Upper lobe of left lung (tissue), 5 donors: ENCODE measurements around the gene NSD2.

DNA sequence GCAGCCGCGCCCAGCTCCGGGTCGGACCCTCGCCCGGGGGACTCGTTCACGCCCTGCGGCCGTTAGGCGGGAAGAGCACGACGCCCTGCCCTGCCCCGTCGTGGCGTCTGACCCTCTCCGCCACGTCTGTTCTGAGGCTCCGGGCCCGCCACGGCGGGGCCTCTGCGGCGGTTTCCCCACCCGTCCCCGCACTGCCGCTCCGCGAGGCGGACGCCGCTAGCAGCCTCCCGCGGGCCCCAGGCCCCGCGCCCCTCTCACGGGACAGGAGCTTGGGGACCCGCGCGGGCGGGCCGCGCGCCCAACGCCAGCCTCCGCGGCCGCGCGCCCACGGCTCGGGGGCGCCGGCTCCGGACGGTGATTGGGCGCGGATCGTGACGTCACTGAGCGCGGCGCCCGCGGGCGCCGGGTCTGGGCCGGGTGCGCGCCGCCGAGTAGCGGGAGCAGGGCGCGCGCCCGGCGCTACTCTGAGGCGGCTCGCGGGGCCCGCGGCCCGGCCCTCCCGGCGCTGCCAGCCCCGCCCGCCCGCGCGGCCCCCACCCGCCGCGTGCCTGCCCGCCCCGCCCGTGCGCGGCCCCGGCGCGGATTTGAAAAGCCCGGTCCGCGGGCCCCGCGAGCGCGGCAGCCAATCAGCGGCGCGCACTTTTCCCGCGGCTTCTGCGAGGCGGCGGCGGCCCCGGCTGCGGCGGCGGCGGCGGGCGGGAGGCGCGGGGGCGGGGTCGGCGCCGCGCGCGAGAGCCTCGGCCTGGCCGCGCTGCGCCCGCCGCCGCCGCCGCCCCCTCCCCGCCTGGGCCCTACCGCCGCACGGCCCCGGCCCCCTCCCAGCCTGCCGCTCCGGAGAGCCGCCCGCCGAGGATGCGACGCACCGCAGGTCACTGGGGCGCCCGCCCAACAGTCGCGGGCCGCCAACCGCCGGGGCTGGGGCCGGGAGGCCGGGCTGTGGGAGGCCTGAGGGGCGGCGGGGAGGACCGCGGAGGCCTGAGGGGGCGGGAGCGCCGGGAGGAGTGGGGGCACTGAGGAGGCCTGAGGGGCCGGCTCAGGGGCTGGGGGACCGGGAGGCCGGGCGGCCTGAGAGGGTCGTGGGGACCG lies at the start of gene NSD2:
Gene NSD2, plus strand, starts transcription at position 719 of the 1,086 bp plus-strand sequence.
- PRO-cap, 2 experiments = peak in 2 of 2 experiments; most common plus-strand start position 707 of the sequence (in 2); most common minus-strand start position 245 of the sequence (in 1)
- RAMPAGE, long total RNA, 4 experiments = start-site peak on the plus strand in 1 of 4 experiments, centred at position 790 of the sequence, 19 reads per replicate

DNA sequence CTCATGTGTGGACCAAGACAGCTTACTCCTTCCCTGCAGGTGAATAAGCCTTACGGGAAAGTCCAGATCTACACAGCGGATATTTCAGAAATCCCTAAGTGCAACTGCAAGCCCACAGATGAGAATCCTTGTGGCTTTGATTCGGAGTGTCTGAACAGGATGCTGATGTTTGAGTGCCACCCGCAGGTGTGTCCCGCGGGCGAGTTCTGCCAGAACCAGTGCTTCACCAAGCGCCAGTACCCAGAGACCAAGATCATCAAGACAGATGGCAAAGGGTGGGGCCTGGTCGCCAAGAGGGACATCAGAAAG lies 49.4 kb downstream of the NELFA start:
- PRO-cap, 2 experiments = no peak in any of the 2 experiments
- RAMPAGE, long total RNA, 4 experiments = start-site peak on the plus strand in 1 of 4 experiments, centred at position 152 of the sequence, 30 reads per replicate

GRCh38 chr4:2040967-2041608 lies 707 bp upstream of the C4orf48 start:
- PRO-cap, 2 experiments = no peak in any of the 2 experiments
- RAMPAGE, long total RNA, 4 experiments = no peak in any of the 4 experiments

DNA sequence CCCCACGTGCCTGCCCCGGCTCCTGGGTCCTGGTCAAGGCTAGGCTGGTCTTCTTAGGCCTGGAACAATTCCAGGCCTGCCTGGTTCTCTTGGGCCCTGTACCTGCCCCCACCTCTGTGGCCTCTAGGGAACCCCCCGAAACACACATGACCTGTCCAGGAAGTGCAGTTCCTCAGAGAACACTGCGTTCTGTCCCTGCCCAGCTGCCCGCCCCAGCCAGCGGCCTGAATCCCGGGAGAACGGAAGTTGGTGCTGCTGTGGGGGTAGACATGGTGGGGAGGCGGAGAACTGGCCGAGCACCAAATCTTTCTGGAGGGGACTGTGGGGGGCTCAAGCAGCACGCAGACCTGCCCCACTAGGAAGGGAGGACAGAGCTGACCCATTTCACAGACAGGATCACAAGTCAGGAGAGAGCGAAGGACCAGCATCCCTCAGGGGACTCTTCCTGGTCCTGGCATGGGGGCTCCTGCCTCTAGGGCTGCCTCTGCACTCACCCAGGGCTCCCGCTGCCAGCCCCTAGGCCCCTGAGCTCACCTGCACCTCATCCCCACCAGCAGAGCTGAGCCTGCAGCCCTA lies 4.9 kb downstream of the MXD4 start:
- PRO-cap, 2 experiments = peak in 1 of 2 experiments; most common plus-strand start position 215 of the sequence (in 1); most common minus-strand start position 53 of the sequence (in 1)
- RAMPAGE, long total RNA, 4 experiments = no peak in any of the 4 experiments

- PRO-cap, 2 experiments = no peak in any of the 2 experiments
- RAMPAGE, long total RNA, 4 experiments = no peak in any of the 4 experiments
Measured at GRCh38 chr4:2290793-2291214, 28.9 kb upstream of the MXD4 start.

DNA sequence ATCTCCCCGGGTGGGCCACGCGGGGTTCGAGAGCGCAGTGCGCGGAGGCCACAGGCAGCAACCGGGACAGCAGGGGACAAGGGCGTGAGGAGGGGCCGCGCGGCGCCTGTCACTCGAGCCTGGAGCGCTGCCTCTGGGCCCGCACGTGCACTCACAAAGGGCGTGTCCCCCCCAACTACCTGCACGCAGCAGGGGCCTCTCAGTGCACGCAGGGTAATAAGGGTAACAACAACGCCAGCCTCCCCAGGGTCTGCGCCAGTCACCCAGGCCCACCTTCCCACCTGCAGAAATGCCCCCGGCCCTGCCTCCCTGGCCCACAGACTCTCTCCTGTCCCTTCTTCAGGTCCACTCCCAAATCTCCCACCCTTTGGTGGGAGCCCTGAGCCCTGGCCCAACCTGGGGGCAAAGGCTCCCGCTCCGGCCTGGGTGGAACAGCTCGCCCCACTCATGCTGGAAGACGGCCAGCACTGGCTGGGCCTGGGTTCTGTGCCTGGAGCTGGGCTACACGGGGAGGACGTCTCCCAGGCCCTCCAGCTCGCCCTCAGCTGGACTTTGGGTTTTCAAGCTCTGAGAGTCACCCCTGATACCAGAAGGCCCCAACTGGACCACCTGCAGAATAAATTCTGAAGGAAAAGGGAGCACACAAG lies 53.1 kb downstream of the ZFYVE28 start:
- PRO-cap, 2 experiments = no peak in any of the 2 experiments
- RAMPAGE, long total RNA, 4 experiments = no peak in any of the 4 experiments

- PRO-cap, 2 experiments = no peak in any of the 2 experiments
- RAMPAGE, long total RNA, 4 experiments = no peak in any of the 4 experiments
Measured at GRCh38 chr4:2416915-2417901, 1.2 kb downstream of the ZFYVE28 start.

DNA sequence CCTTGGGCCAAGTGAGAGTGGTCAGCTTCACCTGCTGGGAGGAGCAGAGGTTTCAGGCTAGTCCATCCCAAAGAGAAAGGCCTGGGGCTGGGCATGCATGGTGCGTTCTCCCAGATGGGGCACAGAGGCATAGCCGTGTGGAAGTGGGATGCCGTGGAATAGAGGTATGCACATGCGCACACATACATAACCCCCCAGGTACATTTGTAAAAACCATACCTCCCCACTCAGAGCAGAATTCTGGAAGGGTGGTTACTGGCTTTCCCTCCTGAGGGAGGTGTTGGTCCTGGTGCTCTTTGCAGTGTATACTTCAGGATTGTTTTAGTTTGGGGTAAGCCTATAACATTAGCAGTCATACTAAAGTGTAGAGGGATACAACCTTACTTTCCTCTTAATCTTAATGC lies 31.3 kb downstream of the RNF4 start:
- PRO-cap, 2 experiments = no peak in any of the 2 experiments
- RAMPAGE, long total RNA, 4 experiments = no peak in any of the 4 experiments

- PRO-cap, 2 experiments = no peak in any of the 2 experiments
- RAMPAGE, long total RNA, 4 experiments = no peak in any of the 4 experiments
Measured at GRCh38 chr4:2597341-2597775, 60.9 kb downstream of the FAM193A start.

DNA sequence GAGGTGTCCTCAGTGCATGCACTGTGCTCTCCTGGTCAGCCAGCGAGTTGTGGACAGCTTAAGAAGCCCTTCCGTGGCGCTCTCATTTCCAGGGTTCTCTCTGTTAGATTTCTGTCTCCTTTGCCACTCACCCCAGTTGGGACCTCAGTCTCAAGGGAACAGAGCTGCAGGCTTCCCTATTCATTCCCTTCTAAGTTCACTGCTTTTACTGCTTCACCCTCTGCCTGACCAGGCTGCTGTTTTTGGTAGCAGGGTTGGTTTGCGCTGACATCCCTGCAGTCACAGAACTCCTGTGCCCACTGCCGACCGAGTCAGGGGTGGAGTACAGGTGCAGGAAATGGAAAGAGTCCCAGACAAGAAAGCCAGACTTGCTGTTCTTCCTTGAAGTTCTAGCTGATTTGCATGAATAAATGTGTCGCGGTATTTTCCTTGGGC lies 85.0 kb downstream of the TNIP2 start:
- PRO-cap, 2 experiments = no peak in any of the 2 experiments
- RAMPAGE, long total RNA, 4 experiments = no peak in any of the 4 experiments

GRCh38 chr4:2785392-2786001 lies 7.4 kb upstream of the SH3BP2 start:
- PRO-cap, 2 experiments = no peak in any of the 2 experiments
- RAMPAGE, long total RNA, 4 experiments = no peak in any of the 4 experiments

- PRO-cap, 2 experiments = peak in 1 of 2 experiments; most common plus-strand start chr4:2798594 (in 1)
- RAMPAGE, long total RNA, 4 experiments = start-site peak on the plus strand in 2 of 4 experiments, at chr4:2798552-2799079 at its widest, 10 to 24 reads per replicate
Measured at GRCh38 chr4:2798338-2799237, 5.7 kb downstream of the SH3BP2 start.

DNA sequence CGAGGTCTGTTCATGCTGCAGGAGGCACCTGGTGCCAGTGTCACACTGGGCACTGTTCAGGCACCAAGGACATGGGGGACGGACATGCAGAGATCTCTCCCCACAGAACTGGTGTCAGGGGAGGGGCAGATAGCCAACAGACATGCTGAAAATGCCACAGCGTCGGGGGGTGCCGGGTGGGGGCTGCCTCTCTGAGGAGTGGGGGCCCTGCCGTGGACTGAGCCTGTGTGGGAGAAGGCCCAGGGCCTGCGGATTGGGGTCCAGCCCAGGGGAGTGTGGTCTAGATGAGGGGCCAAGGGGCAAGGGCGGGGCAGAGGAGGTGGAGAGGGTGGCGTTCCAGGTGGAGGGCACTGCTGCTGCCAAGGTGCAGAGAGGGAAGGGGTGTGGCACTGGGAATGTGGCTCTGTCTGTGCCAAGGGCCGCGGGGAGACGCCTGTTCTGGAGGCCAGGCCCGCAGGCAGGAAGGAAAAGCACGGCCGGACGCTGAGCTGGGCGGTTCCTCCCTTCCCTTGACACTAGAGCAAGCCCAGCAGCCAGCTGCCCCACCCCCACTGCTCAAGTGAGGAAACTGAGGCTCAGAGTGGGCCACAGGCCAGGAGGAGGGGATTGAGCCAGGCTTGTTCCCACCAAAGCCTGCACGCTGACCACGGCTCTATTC lies 12.8 kb downstream of the SH3BP2 start:
- PRO-cap, 2 experiments = no peak in any of the 2 experiments
- RAMPAGE, long total RNA, 4 experiments = no peak in any of the 4 experiments

DNA sequence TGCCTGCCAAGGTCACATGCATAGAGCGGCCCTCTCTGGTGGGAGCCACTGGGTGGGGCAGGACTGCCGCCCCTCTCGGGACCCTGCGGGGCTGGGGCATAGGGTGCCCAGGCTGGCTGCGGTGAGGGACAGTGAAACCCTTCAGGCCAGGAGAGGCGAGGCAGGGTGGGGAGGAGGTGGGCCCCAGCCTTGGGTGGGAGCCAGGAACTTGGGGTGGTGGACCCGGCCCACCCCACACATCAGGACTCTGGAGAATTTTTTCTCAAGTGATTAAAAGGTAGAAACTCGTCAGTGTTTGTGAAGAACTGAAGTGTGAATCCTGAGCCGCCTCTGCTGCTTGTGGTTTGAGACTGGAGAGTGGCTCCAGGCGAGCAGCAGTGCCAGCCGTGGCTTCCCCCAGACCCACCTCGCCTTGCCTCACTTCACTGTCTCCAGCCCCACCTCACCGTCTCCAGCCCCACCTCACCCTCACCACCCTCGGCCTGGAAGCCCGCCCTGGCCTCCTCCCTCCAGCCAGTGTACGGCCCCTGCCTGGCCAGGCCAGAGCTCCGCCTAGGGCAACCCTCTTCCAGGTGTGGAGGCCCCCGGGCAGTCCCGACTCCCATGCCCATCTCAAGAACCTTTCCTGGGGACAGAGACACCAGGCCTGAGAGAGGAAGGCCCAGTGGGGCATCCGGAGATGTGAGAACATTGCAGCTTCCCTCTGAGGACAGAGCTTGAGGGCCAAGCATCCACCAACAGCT lies 13.5 kb downstream of the SH3BP2 start:
- PRO-cap, 2 experiments = no peak in any of the 2 experiments
- RAMPAGE, long total RNA, 4 experiments = no peak in any of the 4 experiments

- PRO-cap, 2 experiments = no peak in any of the 2 experiments
- RAMPAGE, long total RNA, 4 experiments = no peak in any of the 4 experiments
Measured at GRCh38 chr4:2844131-2844891, 667 bp downstream of the ADD1 start.

GRCh38 chr4:2867650-2868875 lies 24.4 kb downstream of the ADD1 start:
- PRO-cap, 2 experiments = peak in 2 of 2 experiments; most common plus-strand start chr4:2867815 (in 1); most common minus-strand start chr4:2868410 (in 1)
- RAMPAGE, long total RNA, 4 experiments = start-site peak on the plus strand in 2 of 4 experiments, at chr4:2867792-2868288 at its widest, 27 to 78 reads per replicate

DNA sequence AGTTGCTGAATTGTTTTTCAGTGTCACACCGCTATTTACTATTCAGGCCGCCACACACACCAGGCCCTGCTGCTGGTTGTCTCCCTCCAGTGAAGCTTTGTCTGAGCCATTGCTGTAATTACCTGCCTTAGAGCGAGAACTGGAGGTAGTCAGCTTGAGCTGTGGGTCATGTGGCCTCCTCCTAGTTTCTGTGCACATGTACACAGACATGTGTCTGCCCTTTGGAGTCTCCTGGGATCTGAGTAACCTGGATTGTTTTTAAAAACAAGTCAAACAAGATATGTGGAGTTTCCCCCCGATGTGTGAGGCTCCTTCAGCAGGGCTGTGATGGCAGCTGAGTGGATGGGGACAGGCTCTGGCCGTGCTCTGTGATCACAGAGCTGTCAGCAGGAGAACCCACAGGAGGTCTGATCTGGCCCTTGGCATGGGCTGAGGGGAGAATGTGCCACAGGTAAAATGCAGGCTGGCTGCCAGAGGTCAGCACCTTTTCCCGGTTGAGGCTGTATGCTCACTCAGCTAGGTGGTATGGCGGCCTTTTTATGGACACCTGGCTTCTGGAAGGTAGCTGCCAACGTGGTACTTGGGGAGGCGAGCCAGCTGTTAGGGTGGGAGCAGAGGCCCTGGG lies 9.8 kb downstream of the MFSD10 start:
- PRO-cap, 2 experiments = no peak in any of the 2 experiments
- RAMPAGE, long total RNA, 4 experiments = no peak in any of the 4 experiments

DNA sequence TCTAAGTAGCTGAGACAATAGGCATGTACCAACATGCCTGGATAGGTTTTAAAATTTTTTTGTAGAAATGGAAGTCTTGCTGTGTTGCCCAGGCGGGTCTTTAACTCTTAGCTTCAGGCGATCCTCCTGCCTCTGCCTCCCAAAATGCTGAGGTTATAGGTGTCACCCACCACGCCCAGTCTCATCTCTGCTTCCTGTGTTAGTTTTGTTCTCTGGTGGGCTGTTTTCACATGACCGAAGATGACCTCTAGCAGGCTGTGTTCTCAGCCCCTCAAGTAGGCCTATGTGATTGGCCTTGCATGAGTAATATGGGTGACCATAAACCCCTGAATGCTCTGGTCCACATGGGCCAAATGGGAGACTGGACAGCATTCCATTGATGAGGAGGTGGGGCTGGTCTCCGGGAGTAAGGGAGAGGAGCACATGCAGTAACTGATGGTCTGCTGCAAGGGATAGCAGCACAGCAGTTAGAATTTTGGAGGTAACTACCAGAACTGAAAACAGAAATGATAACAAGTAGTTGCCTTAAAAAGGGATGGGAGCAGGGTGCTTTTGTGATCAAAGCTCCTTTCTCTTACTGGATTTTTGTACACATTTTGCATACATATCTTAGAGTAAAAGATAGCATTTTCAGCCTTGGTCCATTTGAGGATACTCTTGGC lies 56.6 kb upstream of the MSANTD1 start:
- PRO-cap, 2 experiments = no peak in any of the 2 experiments
- RAMPAGE, long total RNA, 4 experiments = no peak in any of the 4 experiments

- PRO-cap, 2 experiments = no peak in any of the 2 experiments
- RAMPAGE, long total RNA, 4 experiments = start-site peak on the plus strand in 1 of 4 experiments, at chr4:3212673-3212694 at its widest, 19 reads per replicate
Measured at GRCh38 chr4:3212418-3212997, 36.5 kb upstream of the MSANTD1 start.

DNA sequence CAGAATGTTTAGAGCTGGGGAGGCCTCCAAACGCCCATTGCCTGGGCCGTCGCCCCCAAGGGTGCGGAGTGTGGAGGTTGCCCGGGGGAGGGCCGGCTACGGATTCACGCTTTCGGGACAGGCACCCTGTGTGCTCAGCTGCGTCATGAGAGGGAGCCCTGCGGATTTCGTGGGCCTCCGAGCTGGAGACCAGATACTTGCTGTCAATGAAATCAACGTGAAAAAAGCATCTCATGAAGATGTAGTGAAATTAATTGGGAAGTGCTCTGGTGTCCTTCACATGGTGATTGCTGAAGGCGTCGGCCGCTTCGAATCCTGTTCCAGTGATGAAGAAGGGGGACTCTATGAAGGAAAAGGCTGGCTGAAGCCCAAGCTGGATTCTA lies 23.3 kb downstream of the RGS12 start:
- PRO-cap, 2 experiments = no peak in any of the 2 experiments
- RAMPAGE, long total RNA, 4 experiments = no peak in any of the 4 experiments